Diencephalon (tissue), 2 donors: ENCODE measurements around a stretch of chr9.

- RAMPAGE, long total RNA: no peak
These were observed 2.2 kb downstream of the SH2D3C start for GRCh38 chr9:127776295-127776730.

DNA sequence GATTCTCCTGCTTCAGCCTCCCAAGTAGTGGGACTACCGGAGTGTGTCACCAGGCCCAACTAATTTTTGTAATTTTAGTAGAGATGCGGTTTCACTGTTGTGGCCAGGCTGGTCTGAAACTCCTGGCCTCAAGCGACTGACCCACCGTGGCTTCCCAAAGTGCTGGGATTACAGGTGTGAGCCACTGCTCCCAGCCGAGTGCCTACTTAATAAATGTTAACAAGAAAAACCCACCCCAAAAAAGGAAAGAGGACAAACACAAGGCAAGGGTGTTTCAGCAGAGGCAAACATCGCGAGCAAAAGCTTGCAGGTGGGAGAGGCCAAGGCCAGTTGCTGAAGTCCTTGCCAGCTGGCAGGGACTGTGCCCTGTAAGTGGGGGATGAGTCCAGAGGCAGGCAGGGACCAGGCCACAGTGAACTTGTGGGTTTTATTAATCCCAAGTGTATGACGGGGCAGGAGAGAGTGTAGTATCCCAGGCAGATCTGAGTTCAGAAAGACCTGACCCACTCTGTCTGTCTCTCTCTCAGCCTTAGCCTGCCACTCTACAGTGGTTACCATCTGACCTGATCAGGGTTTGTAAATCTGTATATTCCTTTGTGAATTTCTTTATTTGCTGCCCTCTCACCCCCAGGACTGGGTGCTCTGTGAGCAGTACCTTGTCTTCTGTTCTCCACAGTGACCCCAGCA is 6.3 kb upstream of the FPGS start:
- RAMPAGE, long total RNA: no peak

- RAMPAGE, long total RNA: no peak
These were observed 21.0 kb downstream of the ENG start for GRCh38 chr9:127833421-127833829.

DNA sequence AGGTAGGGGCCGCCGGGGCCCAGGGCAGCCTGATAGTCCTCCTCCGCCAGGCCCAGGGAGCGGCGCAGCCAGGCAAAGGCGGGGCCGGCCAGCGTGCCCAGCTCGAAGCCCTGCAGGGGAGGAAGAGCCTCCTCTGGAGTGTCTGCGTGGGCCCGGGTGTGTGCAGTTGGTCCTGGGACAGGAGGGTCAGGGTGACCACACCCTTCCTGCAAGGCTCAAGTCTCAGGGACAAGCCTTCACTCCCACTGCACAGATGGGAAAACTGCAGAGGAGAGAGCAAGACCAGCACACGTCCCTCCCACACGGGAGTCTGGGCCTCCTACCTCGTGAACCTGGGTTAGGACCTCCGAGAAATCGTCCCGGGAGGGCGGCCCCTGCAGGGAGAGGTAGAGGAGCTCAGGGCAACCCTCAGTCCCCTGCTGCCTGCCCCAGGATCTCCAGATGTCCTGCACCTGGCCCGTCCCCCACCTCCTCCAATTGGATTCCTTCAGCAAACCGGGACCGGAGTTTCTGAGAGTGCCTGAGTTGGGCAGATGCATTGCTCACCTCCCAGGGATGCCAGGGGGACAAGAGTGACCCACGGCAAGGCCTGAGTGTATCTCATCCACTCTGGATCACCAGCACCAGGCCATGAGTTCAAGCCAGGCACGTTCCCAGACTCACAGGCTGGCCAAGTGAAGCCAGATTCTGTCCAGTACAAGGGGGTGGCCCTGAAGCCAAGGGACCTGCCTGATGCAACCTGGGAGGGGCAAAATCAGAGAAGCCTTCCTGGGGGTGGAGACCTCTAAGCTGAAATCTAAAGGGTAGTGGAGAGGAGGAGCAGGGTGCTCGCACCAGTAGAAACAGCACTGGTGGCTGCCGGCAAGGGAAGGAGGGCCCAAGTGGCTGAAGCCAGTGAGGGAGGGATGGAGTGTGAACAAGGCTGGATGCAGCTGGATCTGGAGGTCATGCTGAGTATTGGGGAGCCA is 2.2 kb downstream of the PIP5KL1 start:
- RAMPAGE, long total RNA: no peak

- RAMPAGE, long total RNA: no peak
These were observed 12.1 kb upstream of the DPM2 start for GRCh38 chr9:127949679-127950154.

DNA sequence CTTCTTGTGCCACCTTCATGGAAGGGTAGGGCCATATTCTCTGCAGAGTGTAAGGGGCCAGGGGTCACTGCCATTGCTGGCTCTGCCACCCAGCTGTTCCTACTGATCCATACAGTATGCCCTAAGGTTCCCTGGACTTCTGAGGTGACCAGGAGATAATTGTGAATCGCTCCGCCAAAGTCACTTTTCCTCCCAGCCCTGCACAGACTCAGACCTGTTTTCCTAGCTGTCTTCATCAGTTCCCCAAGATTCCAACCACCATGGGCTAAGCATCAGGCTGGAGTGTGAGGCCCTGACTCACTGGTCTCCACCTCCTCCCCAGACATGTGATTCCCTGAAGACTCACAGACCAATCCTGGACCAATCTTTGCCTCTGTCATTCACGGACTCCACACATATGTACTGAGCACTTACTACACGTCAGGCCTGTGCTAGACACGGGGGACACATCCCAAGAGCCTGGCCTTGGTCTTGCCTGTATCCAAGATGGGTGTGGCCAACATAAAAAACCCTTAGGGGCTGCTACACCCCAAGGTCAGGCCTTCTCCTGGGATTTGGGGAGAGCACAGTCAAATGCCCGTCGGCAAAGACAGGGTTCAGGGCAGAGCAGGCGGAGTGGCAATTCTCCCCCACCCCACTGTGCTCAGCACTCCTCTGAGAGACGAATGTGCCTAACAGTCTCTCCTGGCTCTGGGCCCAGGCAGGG is 12.1 kb downstream of the EEIG1 start:
- RAMPAGE, long total RNA: no peak

DNA sequence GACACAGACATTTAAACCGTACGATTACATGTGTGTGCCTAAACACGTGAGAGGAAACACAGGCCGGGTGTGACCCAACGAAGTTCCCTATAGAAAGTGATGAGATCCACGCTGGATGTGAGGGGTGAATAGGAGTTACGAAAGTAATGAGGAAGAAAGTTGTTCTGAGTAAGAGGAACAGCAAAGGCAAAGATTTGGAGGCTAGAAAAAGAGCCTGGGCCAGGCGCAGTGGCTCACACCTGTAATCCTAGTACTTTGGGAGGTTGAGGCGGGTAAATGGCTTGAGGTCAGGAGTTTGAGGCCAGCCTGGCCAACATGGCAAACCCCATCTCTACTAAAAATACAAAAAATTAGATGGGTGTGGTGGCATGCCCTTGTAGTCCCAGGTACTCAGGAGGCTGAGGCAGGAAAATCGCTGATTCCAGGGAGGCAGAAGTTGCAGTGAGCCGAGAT is 13.4 kb downstream of the NAIF1 start:
- RAMPAGE, long total RNA: no peak

- RAMPAGE, long total RNA: start-site peak on the plus strand at chr9:128091455-128091476, 198 and 28 reads in 2 replicates; start-site peak on the plus strand at chr9:128091739-128091797, 40 and 20 reads in 2 replicates
These were observed 23.2 kb downstream of the SLC25A25 start for GRCh38 chr9:128090866-128091961.

DNA sequence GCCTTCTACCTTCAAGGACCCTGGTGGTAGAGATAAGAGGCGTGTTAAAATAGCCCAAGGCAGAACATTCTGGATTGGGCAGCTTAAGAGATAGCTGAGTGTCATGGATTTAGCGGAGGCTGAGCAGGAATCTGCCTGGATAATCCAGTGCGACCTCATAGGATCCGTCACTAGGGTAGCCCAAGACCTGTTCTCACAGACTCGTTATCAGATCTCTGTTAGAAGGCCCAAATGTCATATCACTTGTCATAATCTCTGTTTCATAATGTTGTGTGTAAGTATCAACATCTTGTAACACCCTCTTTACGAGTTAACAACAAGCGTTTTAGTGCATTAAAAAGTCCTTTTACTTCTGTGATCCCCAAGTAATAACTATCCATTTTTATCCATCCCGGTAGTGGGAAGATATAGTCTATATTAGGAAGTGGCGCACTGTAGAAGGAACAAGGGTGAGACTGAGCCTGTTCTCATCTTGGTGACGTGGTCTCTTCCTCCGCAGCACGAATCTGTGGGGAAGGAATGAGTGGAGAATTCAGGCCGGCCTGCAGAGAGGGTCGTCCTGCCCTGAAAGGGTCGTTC is 28.8 kb downstream of the SLC25A25 start:
- RAMPAGE, long total RNA: no peak

GRCh38 chr9:128163447-128164002 is 3.5 kb downstream of the BBLN start:
- RAMPAGE, long total RNA: no peak

GRCh38 chr9:128258600-128259391 is 17.0 kb downstream of the GOLGA2 start:
- RAMPAGE, long total RNA: no peak

DNA sequence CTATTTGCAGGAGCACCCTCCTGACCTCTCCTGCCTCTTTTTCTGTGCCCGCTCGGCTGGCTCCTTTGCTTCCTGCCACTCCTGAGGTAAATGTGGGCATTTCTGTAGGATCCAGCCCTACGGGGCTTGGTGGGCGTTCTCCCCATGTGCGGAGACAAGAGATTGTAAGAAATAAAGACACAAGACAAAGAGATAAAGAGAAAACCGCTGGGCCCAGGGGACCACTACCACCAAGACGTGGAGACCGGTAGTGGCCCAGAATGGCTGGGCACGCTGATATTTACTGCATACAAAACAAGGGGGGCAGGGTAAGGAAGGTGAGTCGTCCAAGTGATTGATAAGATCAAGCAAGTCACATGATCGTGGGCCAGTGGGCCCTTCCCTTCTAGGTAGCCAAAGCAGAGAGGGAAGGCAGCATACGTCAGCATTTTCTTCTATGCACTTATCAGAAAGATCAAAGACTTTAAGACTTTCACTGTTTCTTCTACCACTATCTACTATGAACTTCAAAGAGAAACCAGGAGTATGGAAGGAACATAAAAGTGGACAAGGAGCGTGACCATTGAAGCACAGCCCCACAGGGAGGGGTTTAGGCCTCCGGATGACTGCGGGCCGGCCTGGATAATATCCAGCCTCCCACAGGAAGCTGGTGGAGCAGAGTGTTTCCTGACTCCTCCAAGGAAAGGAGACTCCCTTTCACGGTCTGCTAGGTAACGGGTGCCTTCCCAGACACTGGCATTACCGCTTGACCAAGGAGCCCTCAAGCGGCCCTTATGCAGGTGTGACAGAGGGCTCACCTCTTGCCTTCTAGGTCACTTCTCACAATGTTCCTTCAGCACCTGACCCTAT is 3.3 kb downstream of the SWI5 start:
- RAMPAGE, long total RNA: no peak

- RAMPAGE, long total RNA: no peak
These were observed 11.7 kb downstream of the TRUB2 start for GRCh38 chr9:128310083-128311341.

- RAMPAGE, long total RNA: no peak
These were observed 12.1 kb downstream of the SLC27A4 start for GRCh38 chr9:128352464-128352854.

GRCh38 chr9:128352881-128353706 is 12.8 kb downstream of the SLC27A4 start:
- RAMPAGE, long total RNA: no peak

DNA sequence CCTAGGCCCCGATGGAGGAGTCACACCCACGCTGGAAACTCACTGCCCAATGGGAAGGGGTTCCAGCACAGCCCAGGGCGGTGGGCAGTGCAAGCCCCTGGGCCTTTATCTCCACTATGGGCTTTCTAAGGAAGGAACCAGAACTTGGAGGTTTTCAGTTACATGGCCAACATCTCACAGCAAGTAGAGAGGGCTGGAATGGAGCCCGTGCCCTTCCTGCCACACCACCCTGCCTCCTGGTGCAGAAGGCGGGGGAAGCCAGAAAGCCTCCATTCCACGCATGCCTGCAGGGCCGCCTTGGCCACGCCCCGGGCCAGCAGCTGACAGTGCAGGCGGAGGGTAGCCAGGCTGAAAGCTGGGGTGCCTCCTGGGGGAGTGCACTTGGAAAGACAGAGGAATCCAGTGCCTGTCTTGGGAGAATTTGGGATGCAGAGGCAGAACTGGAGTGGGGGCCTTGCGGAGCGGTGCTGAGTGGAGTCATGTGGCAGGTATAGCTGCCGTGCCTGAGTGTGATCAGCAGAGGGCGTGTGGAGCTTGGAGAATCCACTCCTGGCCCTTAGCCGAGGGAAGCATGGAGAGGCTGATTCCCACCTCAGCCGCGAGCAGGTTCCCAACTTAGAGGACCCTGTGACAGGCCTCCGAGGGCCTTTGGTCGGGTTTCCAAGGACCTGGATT is 9.2 kb upstream of the URM1 start:
- RAMPAGE, long total RNA: no peak

- RAMPAGE, long total RNA: no peak
These were observed 22.2 kb downstream of the URM1 start for GRCh38 chr9:128393008-128394148.

GRCh38 chr9:128428559-128429513 is 8.2 kb downstream of the CERCAM start:
- RAMPAGE, long total RNA: no peak

- RAMPAGE, long total RNA: no peak
These were observed 10.1 kb upstream of the GLE1 start for GRCh38 chr9:128494243-128494975.

DNA sequence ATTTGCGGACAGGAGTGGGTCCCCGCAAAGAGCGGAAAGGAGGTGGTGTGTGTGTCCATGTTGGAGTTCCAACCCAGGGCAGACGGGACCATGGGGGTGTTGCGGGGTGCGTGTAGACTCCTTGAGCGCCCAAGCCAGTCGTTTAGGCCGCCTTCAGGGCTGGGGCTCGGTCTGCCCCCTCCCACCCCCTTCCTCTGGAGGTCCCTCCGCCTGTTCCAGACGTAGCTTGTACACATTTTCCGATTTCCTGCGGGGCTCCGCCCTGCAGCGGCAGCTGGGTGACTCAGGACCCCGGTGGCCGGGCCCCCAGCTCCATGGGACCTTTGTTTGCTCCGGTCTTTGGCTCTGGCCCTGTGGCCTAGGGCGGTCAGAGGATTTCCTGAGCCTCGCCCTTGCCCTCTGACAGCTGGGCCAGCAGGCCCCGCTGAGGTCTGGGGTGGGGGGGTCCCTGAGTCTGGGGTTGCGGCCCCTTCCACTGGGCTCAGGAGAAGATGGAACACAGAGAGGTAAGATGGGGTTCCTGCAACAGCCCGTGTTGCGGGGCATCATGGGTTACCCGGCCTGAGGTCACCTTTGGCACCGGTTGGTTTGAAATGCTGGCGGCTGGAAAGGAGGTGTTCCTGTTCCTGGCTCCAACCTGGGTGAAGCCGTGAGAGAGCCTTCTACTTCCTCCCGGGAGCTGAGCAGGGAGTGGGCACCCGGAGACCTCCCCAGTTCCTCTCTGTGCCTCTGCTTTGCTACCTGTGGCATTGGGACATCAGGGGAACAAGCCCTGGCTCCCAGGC is 1.5 kb downstream of the PKN3 start:
- RAMPAGE, long total RNA: no peak